ENCODE results near the gene SCYGR3.

DNA sequence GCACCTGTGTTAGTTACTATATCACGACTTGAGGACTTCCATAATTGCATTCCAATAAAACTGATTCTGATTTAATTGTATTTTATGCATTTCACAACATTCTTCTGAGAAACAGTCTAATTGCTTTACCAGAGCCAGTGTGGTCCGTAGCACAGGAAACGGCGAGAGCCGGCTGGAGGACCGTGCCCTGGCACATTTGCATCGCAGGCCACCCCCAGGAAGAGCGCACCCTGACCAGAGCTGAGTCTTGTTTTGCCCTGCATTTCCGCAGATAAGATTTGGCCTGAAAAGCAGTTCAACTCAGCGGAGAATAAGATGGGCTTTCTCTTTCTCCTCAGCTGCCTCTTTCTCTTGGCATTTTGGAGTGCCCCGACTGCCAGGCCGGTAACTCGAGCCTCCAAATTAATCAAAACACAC is 593 bp downstream of the COL4A4 start:
- RRBS, result 3% methylated on average over 2 of the region's 13 CpGs
CAGE:
- cytosol, long polyA plus RNA, result no peak
- long polyA plus RNA, result no peak
- nucleus, long polyA plus RNA, result no peak

DNA sequence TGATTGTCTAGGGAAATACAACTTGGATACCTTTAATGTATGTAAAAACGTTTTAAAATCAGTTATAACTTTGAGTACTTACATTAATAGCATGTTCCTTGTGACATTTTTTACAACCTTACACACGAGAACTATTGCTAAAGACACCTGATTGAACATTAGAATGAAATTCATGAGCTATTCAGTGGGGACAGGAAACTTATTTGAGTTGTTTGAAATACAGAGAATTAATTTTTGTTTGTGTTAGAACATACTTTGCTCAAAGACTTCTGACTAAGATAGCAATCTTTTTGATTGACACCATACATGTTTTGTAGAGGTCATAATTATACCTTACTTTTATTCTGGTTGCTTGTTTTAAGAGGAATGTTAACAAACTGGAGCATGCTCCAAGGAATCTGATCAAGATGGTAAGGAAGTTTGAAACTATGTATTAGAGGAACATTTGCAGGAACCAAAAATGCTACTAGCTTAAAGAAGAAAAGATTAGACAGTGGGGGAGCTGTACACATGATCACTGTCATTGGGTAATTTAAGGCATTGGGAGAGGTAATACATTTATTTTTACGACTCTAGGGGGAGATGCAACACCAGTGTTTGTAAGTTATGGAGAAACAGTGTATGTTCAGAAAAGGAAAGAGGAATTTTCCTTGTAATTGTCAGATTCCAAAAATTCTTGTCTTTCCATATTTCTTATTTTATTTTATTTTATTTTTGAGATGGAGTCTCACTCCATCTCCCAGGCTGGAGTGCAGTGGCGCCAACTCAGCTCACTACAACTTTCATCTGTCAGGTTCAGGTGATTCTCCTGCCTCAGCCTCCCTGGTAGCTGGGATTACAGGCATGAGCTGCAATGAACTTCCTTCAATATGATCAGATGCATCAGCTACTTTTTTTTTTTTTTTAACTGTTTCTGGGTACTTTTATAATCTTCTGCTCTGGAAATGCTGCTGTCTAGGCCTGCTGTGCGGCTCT is 8.0 kb downstream of the AGFG1 start:
- RRBS, result no CpG with 5 or more reads among the region's 5 CpGs
CAGE:
- cytosol, long polyA plus RNA, result no peak
- long polyA plus RNA, result no peak
- nucleus, long polyA plus RNA, result no peak

- RRBS, result no CpG with 5 or more reads among the region's 9 CpGs
CAGE:
- cytosol, long polyA plus RNA, result no peak
- long polyA plus RNA, result no peak
- nucleus, long polyA plus RNA, result no peak
These were observed 19.6 kb downstream of the AGFG1 start for GRCh38 chr2:227491387-227492124.

GRCh38 chr2:227557550-227558462 is 40.9 kb upstream of the SCYGR2 start:
- RRBS, result no CpG with 5 or more reads among the region's 3 CpGs
CAGE:
- cytosol, long polyA plus RNA, result no peak
- long polyA plus RNA, result no peak
- nucleus, long polyA plus RNA, result start-site peak on the plus strand at chr2:227557688-227558428, 21 reads

- RRBS, result no CpG with 5 or more reads among the region's 3 CpGs
CAGE:
- cytosol, long polyA plus RNA, result no peak
- long polyA plus RNA, result no peak
- nucleus, long polyA plus RNA, result no peak
These were observed at the start of gene SCYGR3 for GRCh38 chr2:227614767-227615021. TSS of gene SCYGR3 (minus strand) at chr2:227614840.

- RRBS, result no CpG with 5 or more reads among the region's 10 CpGs
CAGE:
- cytosol, long polyA plus RNA, result no peak
- long polyA plus RNA, result no peak
- nucleus, long polyA plus RNA, result no peak
These were observed 8.5 kb upstream of the SCYGR5 start for GRCh38 chr2:227658040-227658516.

GRCh38 chr2:227818700-227819283 is 5.2 kb downstream of the CCL20 start:
- RRBS, result no CpG with 5 or more reads among the region's 9 CpGs
CAGE:
- cytosol, long polyA plus RNA, result no peak
- long polyA plus RNA, result no peak
- nucleus, long polyA plus RNA, result no peak

- RRBS, result no CpG with 5 or more reads among the region's 4 CpGs
CAGE:
- cytosol, long polyA plus RNA, result no peak
- long polyA plus RNA, result no peak
- nucleus, long polyA plus RNA, result no peak
These were observed 285.0 kb upstream of the SPHKAP start for GRCh38 chr2:228466430-228466894.

GRCh38 chr2:228841345-228842294 is 429.5 kb downstream of the PID1 start:
- RRBS, result no CpG with 5 or more reads among the region's 11 CpGs
CAGE:
- cytosol, long polyA plus RNA, result no peak
- long polyA plus RNA, result no peak
- nucleus, long polyA plus RNA, result no peak

DNA sequence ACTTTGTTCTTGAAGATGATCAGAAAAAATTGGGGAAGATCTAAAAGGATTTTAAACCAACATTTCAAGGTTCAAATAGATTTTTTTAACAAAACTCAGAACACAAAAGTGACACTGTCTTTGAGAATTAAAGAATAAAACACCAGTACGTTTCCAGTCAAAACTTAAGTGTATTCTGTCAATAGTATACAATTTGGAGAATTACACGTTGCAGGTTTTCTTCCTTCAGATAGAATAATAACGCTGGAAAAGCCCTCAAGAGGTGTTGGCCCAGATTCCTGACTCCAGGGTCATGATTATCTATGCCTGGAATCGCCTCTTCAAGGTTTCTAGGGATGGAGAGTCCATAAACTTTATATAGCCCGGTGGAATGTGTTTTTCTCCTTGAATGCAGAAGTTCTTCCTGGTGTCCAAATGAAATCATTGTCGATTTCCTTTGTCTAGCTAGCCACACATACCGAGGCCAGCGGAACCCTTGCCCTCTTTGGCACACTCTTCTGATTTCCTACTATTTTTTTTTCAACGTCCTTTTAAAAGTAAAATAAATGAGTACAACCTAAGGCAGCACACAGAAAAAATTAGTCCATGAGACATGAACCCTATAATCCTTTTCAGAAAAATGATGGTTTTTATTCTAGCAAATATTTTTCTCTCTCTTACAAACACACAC is 117.9 kb downstream of the PID1 start:
- RRBS, result no CpG with 5 or more reads among the region's 9 CpGs
CAGE:
- cytosol, long polyA plus RNA, result no peak
- long polyA plus RNA, result no peak
- nucleus, long polyA plus RNA, result no peak

GRCh38 chr2:229154502-229155031 is 116.5 kb downstream of the PID1 start:
- RRBS, result no CpG with 5 or more reads among the region's 7 CpGs
CAGE:
- cytosol, long polyA plus RNA, result no peak
- long polyA plus RNA, result no peak
- nucleus, long polyA plus RNA, result no peak

- RRBS, result no CpG with 5 or more reads among the region's 4 CpGs
CAGE:
- cytosol, long polyA plus RNA, result no peak
- long polyA plus RNA, result no peak
- nucleus, long polyA plus RNA, result no peak
These were observed 77.9 kb downstream of the PID1 start for GRCh38 chr2:229193118-229193686.

- RRBS, result no CpG with 5 or more reads among the region's 4 CpGs
CAGE:
- cytosol, long polyA plus RNA, result no peak
- long polyA plus RNA, result no peak
- nucleus, long polyA plus RNA, result no peak
These were observed 4.9 kb downstream of the PID1 start for GRCh38 chr2:229266025-229266688.

DNA sequence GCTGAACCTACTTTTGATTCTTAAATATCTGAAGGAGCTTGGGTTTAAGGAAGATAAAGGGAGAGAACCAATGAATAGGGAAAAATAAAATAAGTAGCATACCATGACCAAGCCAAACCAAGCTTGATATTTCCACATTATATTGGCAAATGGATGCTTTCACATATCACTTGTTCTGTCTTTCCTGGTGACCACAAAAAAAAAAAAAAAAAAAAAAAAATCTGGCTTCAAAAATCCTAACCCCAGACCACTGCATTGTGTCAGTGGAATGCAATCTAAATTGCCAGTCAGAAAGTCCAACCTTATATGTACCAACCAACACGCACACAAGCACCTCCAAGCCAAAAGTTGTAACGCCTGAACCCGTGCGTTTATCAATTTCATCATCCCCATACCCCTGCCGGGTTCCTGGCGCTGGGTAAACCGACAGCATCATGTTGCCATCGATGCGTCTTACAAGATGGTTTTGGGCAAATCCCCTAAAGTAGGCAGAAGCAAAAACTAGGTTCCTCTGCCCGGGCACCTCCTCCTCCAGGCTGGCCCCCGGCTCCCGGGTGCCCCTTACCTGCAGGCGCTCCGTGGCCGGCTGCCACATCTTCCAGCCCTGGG is 534 bp downstream of the PID1 start:
- RRBS, result 4% methylated on average over 1 of the region's 15 CpGs
CAGE:
- cytosol, long polyA plus RNA, result no peak
- long polyA plus RNA, result no peak
- nucleus, long polyA plus RNA, result no peak

- RRBS, result no CpG with 5 or more reads among the region's 8 CpGs
CAGE:
- cytosol, long polyA plus RNA, result no peak
- long polyA plus RNA, result no peak
- nucleus, long polyA plus RNA, result no peak
These were observed 64.8 kb upstream of the PID1 start for GRCh38 chr2:229335771-229336378.

GRCh38 chr2:229407762-229408162 is 136.7 kb upstream of the PID1 start:
- RRBS, result no CpG with 5 or more reads among the region's 4 CpGs
CAGE:
- cytosol, long polyA plus RNA, result no peak
- long polyA plus RNA, result no peak
- nucleus, long polyA plus RNA, result no peak

- RRBS, result no CpG with 5 or more reads among the region's 3 CpGs
CAGE:
- cytosol, long polyA plus RNA, result no peak
- long polyA plus RNA, result no peak
- nucleus, long polyA plus RNA, result no peak
These were observed 171.7 kb downstream of the DNER start for GRCh38 chr2:229542714-229542995.

GRCh38 chr2:230257644-230258221 is 32.2 kb downstream of the SP140 start:
- RRBS, result no CpG with 5 or more reads among the region's 6 CpGs
CAGE:
- cytosol, long polyA plus RNA, result no peak
- long polyA plus RNA, result no peak
- nucleus, long polyA plus RNA, result no peak

- RRBS, result no CpG with 5 or more reads among the region's 6 CpGs
CAGE:
- cytosol, long polyA plus RNA, result no peak
- long polyA plus RNA, result no peak
- nucleus, long polyA plus RNA, result no peak
These were observed 24.2 kb upstream of the SP100 start for GRCh38 chr2:230391795-230392285.

DNA sequence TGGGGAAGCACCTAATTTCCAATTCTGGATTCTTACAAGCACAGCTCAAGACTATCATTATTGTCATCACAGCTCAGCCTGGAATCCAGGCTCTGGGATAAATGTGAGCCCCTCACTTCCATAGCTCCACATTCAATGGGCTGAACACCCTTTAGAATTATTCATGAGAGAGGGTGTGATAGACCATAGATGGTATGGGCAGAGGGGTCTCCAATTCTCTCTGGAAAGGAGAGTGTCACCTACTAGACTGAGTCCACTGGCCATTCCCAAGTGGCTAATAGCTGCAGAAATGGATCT is 6.4 kb upstream of the SP100 start:
CAGE:
- cytosol, long polyA plus RNA, result no peak
- long polyA plus RNA, result no peak
- nucleus, long polyA plus RNA, result no peak

Measured in H1 (cell line).